Temporal lobe (tissue), 2 donors: ENCODE measurements around a stretch of chr2.

DNA sequence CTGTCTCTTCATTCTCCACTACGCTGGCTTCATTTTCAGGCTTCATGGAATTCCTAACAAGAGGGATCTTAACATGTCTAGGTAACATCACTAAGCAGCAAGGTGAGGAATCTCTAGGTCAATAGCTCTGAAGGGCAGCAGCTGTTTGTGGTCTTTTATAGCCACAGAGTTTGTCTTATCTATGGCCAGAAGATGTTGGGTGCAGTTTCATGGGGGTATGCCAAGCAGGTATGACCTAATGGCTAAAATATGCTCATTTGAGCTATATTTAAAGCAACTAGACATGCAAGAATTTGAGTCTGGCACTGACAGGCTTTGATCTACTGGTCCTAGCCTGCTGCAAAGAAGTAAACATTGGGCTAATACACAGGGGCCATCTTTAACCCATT is 14.0 kb upstream of the UGP2 start:
- RAMPAGE, long total RNA, result no peak

DNA sequence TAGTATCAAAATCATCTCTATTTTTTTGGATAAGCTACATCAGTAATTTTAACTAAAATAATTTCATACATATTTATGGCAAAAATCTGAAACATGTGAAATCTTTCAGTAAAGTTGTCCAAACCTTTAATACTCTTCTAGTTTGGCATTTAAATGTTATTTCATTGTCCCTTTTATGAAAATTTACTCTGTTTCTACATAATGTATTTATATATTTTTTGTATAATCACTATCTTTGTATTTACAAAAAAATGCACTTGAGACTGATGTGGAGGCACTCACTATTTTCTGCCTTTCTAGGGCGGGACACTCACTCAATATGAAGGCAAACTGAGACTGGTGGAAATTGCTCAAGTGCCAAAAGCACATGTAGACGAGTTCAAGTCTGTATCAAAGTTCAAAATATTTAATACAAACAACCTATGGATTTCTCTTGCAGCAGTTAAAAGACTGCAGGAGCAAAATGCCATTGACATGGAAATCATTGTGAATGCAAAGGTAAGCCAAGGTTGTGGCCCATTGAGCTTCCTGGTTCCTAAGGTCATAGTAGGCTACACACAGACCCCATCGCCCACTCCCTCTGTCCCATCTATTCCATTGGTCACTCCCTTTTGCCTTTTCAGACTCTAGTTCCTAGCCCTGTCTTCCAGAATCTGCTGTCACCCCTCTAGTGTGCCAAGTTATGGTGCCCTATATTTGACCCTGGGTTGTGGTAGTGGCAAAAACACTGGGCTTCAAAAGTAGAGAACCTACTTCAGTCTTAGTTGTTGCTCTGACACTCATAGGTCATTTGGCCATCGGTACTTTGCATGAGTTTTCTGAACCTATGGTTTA is 44.6 kb downstream of the UGP2 start:
- RAMPAGE, long total RNA, result no peak

GRCh38 chr2:63888390-63889445 is 47.0 kb downstream of the UGP2 start:
- RAMPAGE, long total RNA, result no peak

DNA sequence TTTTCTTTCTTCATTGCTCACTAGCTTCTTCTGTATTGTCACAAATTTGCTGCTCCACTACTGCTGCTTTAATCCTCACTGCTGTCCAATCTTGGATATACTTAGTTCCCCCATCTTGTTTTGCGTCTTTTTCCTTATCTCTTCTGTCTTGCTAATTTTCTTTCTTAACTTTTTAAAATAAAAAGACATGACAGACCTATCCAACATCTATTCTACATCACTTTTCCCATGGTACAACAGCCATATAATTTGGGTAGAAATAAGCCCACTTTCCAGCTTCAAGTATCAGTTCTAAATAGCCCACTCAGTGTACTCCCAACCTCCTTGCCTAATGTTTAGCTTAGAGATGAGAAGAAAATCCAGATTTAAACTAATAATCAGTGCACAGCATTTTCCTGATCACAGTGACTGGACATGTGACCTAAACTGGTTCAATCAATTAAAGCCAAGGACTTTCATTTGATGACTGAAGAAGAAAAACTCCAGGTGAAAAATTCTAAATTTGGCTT is 83.8 kb downstream of the VPS54 start:
- RAMPAGE, long total RNA, result no peak

DNA sequence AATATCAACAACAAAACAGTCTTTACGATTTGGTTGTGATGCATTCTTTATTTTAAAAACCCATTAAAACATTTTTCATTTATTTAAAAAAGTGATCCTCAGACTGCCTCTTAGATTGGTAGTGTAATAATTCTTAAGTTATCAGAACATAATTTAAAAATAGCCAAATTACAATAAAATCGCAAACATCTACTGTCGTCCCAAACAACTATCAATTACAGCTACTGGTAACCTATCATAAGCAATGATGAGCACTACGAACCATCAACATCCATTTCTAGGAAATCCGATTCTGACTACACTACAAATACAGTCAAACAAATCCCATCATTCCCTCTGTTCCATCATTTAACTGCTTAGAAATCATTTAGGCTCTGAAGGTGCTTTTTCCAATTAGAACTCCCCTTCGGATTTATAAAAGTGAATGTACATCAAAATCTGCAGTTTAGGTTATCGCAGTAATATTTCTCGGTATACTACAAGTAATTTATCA is 1.6 kb downstream of the VPS54 start:
- RAMPAGE, long total RNA, result no peak

DNA sequence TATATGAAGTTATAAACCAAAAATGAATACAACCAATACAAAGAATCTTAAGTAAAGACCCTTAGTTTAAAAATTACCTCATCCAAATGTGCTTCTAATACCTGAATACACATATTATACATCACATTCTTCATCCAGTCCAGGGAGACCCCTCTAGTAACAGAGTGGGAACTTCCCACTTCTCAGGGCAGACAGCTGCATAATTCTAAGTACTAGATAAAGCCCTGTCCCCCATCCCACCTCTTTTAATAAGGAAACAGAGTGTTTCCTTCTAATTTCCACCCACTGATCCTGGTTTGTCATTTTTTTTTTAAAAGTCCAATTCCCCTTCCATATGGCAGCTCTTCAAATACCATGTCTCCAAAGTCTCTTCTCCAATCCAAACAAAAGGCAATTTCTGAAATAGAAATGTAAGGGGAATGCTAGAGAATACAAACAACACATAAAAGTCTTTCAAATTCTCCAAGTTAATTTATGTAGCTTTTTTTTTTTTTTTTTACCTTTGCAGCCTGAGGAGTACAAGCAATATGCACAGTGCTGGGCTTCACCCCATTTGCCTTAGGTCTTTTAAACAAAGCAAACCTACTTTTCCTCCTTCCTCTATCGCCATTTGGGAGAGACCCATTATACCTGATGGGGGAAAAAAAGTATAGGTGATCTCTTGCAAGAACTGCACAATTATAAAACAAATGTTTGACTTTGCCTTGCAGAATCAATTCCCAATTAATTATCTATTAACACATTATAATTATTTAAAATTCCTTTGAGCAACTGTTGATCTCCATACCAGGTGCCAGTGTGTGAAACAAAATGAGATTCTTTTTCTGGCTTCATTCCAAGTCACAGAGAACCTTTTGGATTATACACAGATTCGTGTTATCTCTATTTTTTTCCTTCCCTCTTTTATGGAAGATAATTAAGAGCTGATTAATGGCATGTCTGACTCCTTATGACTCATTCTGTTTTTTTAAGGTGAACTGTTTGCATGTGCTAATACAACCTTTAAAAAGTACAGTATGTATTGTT is 39.7 kb downstream of the PELI1 start:
- RAMPAGE, long total RNA, result no peak

DNA sequence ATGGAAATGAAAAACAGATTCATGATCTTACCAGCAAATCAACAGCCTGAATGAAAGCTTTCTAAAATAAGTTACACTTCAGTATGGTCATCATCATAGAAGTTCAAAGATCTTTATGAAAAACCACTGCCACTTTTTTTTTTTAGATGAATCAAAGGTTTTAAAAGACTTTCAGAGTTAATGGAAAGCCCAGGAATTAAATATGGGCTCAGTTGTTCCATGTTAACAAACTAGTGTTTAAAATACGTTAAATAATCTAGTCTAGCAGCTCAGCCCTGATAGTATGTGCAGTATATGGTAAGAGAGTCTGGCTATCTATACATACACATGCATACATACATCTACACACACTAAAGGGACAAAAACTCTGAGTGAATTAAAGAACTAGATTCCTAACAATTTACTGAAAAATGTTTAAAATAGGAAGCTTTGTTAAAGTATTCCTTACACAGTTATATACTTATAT is 8.1 kb downstream of the PELI1 start:
- RAMPAGE, long total RNA, result no peak

DNA sequence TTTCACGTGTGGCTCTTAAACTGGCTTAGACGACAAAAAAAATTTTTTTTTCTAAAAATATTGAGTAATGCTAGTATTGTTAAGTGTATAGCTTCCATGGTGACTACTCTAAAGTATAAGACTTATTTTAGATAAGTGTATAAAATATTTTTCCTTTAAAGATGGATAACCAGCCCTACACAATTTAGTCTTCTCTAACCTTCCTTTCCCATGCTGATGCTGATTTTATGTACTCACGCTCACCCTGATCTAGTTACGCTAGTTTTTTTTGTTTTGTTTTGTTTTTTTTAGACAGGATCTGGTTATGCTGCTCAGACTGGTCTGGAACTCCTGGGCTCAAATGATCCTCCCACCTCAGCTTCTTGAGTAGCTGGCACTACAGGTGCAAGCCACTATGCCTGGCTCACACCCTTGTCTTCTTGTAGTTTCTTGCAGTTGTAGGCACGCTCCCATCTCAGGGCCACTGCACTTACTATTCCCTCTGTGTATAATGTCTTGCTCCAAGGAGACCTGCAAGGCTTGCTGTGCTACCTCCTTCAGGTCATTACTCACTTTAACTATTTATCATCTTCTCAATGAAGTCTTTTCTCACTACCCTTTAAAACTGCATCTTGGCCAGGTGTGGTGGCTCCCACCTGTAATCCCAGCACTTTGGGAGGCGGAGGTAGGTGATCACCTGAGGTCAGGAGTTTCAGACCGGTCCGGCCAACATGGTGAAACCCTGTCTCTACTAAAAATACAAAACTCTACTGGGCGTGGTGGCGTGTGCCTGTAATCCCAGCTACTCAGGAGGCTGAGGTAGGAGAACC is 6.2 kb downstream of the PELI1 start:
- RAMPAGE, long total RNA, result no peak

GRCh38 chr2:64138642-64139270 is 5.5 kb downstream of the PELI1 start:
- RAMPAGE, long total RNA, result no peak

DNA sequence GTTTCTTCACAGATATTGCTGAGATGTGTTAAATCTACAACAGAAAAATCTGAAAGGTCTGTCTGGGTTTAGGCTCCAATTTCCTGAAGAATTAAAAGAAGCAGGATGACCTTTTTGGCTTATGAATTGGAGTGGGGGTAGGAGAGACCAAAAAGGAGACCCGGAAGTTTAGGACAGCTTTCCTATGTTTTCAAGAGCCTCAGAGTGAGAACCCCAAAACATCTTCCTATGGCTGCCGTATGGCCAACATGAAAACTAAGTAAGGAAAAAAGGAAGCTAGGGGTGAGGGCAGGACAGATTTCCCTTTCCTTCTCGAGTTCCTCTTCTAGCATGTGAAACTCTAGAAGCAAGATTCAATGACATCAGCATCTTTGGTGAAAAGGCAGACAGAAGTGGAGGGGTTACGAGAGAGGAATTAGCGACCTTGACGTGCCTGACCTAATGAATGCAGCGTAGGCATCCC is 47.7 kb upstream of the PELI1 start:
- RAMPAGE, long total RNA, result no peak

GRCh38 chr2:64404791-64405247 is 49.1 kb upstream of the LGALSL start:
- RAMPAGE, long total RNA, result no peak

GRCh38 chr2:64406247-64406632 is 47.7 kb upstream of the LGALSL start:
- RAMPAGE, long total RNA, result no peak

DNA sequence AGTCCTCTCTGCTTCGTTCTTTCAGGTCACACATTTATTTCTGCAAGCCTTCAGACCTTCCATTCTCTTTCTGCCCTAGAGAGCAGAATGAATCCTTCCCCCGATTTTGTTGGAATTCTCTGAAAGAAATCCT is 399 bp upstream of the LGALSL start:
- RAMPAGE, long total RNA, result no peak

GRCh38 chr2:64460821-64461597 is 7.0 kb downstream of the LGALSL start:
- RAMPAGE, long total RNA, result no peak

GRCh38 chr2:64502837-64503507 is 21.2 kb upstream of the AFTPH start:
- RAMPAGE, long total RNA, result no peak

DNA sequence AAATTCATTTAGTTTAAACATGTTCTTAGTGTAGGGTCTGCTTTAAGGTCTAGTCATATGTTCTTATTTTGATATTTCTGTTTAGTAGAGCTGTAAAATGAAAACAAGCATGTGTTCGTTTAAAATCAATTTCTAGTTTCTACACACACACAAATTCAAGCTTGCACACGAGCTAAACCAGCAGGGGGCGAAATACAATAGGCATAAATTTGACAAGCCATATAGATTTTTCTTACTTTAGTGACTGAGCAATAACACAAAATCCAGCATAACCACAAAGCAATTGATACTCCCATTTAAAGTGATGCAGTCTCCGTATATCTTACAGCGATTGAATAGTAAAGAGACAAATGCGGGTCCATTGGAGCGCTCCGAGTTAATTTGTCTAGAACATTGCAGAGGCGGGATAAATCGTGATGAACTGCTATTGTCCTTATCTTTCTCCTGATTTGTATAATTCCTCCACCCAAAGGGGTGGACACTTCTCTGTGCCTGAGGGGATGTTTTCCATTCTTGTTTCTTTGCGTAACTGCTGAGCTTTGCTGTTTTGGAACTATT is 1.3 kb upstream of the AFTPH start:
- RAMPAGE, long total RNA, result no peak

DNA sequence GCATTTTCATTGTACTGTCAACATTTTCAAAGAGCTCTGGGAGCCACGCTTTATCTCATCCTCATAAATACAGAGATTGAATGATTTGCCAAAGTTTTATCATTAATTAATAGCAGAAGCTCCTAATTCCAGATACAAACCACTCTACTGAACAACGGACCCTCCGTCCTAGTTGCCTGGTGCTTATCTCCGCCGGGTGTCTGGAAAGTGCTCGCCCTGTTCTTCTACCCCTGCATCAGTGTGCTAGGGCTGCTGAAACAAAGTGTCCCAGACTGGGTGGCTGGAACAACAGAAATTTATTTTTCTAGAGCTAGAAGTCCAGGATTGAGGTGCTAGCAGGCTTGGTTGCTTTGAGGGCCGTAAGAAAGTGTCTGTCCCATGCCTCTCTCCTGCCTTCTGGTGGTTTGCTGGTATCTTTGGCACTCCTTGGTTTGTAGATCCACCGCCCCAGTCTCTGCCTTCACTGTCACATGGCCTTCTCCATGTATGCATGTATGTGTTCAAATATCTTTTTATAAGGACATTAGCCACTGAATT is 23.7 kb downstream of the SERTAD2 start:
- RAMPAGE, long total RNA, result no peak

GRCh38 chr2:64635771-64637005 is 17.5 kb downstream of the SERTAD2 start:
- RAMPAGE, long total RNA, result no peak

DNA sequence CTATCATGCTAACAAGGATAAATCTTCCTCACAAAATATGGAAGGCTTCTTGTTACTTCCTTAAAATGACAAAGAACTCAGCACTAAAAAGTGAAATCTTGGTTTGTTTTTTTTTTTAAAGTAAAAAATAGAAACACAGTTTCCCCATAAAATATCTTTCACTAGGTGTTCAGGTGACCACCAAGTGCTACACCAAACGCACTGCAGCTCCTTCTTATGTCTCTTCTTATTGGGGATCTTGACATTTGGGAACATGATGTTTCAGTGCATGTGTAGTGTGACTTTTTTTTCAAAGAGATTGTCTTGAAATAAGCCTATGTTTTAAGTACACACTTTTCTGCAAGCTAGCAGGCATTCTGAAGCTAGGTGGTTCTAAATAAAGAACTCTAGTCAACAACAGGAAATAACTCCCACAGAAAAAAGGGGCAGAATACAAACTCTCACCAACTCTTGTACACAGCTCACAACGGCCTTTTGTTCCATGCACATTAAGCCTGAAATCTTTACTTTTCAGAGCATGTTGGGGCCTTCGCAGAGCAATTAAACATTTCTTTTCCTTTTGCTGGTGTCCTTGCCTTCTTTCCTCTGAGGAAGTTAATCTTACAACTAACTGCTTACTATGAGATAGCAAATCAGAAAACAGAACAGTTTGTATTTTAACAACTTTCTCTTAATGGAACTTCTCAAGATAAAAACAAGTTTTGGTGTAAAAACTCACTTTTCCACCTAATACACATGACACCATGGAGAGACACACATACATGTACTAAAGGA is 13.3 kb upstream of the SERTAD2 start:
- RAMPAGE, long total RNA, result no peak

- RAMPAGE, long total RNA, result no peak
These were observed 15.5 kb upstream of the SERTAD2 start for GRCh38 chr2:64668992-64669817.